Measurements from ENCODE around the genes REXO4 and DBH.

- PRO-cap = no peak
These were observed 19.7 kb downstream of the RALGDS start for GRCh38 chr9:133101297-133101687.

DNA sequence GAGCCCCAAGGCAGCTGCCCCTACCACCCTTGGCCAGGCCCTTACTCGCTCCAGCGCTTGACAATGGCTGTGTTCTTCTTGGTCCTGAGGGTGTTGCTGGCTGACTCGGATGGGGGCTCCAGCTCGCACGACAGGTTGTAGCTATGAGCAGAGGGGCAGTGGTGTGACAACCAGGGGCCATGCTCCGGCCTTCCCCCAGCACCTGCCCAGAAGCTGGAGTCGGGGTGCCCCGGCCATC, 18.7 kb downstream of the RALGDS start:
- PRO-cap = no peak

GRCh38 chr9:133117204-133118506, 3.4 kb downstream of the RALGDS start:
- PRO-cap = no peak

- PRO-cap = no peak
These were observed 6.5 kb upstream of the RALGDS start for GRCh38 chr9:133127133-133128304.

DNA sequence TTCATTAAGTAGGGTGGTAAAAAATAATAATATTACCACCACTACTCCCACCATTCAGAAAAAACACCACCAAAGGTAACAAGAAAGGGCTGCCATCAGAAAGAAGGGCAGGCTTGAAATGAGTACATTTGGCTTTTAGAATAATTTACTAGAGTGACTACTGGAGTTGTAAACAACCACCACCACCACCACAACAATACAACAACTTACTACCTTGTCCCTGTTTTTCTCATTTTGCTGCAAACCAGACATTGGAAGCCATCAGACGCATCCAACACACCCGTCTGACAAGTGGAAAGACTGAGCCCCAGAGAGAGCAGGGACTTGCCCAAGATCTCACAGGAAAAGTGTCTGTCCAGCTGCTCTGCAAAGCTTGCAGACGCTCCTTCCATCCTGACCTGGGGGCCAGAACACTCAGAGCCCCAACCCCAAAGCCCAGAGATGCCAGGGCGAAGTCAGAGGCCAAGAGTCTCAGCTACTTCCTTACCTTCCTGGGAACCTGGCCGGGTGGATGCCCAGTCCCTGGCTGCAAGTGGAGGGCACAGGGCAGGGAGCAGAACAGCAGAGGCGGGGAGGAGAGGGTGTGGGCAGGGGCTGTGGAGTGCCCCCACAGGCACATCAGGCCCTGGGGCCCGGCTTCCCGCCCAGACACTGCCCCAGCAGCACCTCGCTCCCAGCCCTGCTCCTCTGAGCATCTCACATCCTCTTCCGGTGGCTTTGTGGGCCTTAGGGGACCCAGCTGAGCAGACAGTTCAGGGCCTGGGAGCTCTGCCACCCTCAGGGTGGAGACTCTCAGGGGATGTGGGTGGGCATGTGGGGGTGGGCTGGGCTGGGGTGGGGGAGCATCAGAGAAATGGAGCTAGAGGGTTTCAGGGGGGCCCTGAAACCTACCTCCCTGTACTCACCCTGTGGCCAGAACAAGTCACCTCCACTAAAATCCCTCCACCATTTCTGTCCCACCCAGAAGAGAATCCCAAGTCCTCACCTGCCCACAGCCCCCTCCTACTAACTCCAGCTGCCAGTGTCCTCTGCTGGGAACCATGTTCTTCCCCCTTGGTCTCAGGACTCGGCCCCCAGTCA, 9.8 kb upstream of the RALGDS start:
- PRO-cap = unidirectional peak, minus-strand start at position 650 of the sequence; unidirectional peak, minus-strand start at position 695 of the sequence

GRCh38 chr9:133134569-133135185, 13.6 kb upstream of the RALGDS start:
- PRO-cap = no peak

DNA sequence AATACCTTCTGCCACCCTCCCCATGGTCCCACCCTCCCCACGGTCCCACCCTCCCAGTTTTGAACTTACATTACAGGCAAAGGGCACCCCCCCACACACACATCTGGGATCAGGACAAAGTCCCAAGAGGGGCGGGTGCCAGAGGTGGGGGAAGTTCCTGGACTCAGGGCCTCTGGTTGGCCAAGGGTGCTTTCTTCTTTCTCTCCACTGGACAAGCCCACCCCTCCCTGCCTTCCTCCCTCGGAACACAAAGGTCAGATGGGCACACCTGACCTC, 19.1 kb upstream of the RALGDS start:
- PRO-cap = no peak

DNA sequence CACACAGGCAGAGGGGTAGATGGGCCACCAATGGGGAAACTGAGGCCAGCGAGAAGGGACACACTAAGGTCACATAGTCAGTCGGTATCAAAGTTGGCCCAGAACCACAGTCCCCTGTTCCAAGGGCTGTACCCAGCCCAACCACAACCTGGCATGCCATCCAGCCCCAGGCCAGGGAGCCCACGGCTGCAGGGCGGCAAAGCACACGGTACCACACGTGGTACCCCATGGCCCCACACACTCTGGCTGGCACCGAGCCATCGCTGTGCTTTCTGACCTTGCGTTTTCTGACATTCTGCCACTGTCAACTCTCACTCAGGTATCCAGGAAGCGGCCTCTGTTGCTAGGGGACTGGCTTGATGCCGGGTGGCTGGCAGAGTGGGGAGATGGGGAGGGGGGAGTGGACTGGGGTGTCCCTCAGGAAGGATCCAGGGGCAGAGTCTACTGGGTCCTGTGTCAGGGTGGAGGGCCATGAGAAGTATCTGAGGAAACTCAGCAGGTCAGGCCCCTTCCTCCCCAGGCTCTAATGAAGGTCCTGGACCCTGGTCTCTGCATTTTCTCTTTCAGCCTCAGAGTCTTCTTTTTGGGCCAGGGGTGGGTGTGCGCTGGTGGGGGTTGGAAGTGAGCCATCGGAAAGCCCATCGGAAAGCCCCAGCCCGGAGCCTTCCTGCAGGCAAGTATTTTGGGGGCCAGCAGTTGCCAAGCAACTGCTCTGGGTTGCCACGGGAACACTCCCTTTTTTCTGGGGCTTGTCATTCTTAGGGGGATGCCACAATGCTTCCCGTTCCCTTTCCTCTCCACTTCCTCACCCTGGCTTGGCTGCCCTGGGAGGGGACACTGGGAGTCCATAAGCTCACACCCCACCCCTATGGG, 21.0 kb upstream of the RALGDS start:
- PRO-cap = no peak

DNA sequence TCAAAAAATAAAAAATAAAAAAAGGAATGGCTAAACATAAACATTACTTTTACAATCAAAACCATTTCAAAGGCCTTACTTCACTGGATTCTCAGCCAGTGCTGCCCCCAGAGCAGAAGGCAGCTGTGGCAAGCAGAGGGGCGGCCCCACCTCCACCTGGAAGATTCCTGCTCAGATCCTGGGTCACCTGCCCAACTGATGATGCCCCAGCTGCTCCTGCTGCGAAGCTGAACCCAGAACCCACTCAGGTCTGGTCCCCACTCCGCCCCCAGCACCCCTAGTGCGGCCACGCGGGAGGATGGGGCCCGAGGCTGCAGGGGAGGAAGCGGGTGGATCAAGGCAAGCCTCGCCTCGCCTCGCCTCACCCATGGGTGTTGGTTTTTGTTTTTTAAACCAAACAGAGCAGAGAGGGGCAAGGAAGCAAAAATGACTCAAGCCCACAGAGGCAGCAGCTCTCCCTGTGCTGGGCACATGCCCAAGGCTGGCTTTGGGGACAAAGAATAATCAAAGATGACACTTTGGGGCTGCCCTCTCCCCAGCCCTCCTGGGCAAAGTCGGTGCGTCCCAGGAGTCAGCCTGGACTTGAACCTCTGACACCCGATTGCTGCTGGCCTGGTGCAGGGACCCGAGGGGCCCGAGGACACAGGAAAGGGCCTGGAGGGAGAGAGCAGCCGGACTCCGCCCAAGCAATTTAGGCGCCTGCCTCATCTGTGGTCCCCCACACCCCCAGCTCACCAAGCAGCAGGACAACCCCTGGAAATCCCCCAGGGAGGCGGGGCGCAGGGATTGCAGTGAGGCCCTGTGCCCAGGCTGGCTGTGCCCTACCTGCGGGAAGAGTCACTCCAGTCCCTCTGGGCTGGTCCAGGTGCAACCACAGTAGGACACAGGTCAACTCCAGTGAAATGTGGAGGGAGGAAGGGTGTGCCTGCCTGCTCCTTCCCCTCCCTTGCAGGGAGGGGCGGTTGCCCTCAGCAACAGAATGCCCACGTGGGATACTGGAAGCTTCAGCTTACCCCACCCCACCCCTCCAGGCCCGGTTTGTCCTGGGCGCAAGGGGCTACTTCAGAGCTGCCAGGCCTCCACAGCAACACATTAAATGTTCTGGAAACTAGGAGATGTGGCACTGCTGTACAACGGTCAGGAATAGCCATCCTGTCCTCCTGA, 43.0 kb upstream of the OBP2B start:
- PRO-cap = no peak

- PRO-cap = no peak
These were observed 47.9 kb upstream of the OBP2B start for GRCh38 chr9:133256590-133257617.

DNA sequence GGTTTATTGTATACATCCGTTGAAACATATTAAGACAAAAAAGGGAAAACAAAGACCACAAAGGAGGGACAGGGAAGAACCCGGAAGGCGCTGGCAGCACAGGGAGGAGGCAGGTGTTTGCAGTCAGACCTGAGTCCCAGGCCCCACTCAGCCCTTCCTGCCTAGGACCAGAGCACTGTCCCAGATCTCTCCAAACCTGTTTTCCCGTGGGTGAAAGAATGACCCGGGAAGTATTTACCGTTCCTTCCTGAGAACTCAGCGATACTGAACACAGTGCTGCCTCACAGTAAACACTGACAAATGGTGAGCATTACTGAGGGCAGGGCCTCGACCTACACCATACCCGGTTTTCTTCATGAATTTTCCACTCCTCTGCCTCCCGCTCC, 62.2 kb downstream of the SURF6 start:
- PRO-cap = no peak

DNA sequence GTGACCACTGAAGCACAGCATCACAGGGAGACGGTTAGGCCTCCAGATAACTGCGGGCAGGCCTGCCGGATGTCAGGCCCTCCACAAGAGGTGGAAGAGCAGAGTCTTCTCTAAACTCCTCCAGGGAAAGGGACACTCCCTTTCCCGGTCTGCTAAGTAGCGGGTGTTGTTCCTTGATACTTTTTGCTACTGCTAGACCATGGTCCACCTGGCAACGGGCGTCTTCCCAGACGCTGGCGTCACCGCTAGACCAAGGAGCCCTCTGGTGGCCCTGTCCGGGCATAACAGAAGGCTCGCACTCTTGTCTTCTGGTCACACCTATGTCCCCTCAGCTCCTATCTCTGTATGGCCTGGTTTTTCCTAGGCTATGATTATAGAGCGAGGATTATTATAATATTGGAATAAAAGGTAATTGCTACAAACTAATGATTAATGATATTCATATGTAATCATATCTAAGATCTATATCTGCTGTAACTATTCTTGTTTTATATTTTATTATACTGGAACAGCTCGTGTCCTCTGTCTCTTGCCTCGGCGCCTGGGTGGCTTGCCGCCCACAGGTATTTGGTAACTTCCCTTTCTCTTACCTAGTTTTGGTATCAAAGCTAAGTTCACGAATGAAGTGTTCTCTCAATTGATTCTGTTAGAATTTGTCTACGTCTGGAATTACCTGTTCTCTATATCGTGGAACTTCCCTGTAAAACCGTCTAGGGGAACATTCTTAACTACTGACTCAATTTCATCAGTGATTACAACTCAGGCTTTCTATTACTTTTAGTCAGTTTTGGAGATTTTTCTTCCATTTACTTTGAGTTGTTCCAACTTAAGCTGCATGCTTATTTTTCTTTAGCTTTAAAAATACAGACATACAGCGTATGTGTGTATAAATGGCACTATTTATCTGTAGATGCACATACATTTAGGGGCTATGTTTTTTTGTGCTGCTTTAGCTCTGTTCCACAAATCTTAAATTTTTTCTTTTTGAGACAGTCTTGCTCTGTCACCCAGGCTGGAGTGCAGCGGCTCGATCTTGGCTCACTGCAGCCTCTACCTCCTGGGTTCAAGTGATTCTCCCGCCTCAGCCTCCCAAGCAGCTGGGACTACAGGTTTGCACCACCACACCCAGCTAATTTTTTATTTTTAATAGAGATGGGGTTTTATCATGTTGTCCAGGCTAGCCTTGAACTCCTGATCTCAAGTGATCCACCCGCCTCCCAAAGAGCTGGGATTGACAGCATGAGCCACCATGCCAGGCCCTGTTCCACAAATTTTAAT, 6.3 kb downstream of the SURF6 start:
- PRO-cap = no peak

DNA sequence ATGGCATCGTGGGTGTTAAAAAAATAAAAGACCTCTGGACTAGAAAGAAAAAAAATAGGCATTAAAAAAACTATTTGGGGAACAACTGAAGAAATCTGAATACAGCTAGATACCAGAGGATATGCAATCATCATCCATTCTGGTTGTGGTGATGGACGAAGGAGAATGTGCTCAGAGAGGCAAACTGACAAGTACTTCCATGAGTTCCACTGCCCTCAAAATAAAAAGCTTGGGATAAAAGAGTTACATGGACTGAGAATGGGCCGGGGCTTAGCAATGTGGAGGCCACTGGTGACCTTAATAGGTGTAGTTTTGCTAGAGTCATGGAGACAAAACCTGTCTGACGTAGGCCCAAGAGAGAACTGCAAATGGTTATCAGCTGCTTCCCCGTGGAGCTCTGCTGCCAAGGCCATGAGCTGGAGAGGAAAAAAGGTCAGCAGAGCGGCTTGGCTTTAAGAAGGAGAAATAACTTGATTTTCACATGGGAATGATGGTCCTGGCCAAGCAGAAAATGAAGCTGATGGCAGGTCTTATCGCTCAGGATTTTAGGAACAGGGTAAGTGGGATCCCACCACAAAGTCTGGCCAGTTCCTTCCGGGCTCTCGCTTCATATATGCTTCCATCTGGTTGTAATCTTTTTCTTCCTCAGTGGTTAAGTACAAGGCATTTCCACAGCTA, 3.6 kb upstream of the SURF6 start:
- PRO-cap = no peak

GRCh38 chr9:133351728-133353081, 4.1 kb downstream of the SURF1 start:
- PRO-cap = no peak

DNA sequence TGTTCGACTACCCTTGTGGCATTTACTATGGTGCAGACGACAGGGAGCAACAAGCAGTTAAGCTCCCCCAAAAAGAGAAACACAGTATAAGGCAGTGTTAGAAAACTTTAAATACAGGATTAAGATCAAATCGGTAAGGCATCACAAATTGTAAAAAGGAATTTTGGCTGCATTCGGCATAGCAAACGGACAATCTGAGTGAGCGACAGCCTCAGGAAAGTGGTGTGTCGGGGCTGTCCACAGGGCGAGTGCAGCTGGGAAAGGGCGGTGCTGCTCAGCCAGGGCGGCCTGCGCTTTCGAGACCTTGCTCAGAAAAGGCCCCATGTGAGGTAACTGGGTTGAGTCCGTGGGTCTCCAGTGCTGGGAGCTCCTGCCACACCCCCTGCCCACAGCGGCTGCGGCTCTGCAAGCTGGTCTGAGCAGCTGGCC, 5.9 kb downstream of the SURF2 start:
- PRO-cap = no peak

GRCh38 chr9:133369857-133370303, 6.0 kb downstream of the SURF4 start:
- PRO-cap = no peak

GRCh38 chr9:133417303-133418632, at the start of gene REXO4:
Gene REXO4, minus strand, starts transcription at chr9:133418010.
- PRO-cap = bidirectional peak, plus-strand start at chr9:133418148, minus-strand start at chr9:133418042

GRCh38 chr9:133584372-133585290, 24.6 kb downstream of the FAM163B start:
- PRO-cap = bidirectional peak, plus-strand start at chr9:133585012, minus-strand start at chr9:133584880; bidirectional peak, plus-strand start at chr9:133585484, minus-strand start at chr9:133585080

DNA sequence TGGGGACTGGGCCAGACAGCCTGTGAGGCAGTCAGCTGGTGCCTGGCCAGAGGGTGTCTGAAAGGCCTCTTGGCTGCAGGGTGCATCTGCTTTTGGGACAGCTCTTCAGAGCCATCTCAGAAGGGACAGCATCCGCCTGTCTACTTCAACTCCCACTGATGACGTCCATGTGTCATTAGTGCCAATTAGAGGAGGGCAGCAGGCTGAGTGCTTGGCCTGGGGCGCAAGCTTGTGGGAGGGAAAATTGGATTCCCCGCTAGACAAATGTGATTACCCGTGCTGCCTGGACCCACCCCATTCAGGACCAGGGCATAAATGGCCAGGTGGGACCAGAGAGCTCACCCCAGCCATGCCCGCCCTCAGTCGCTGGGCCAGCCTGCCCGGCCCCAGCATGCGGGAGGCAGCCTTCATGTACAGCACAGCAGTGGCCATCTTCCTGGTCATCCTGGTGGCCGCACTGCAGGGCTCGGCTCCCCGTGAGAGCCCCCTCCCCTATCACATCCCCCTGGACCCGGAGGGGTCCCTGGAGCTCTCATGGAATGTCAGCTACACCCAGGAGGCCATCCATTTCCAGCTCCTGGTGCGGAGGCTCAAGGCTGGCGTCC, at the start of gene DBH:
DBH (plus strand) TSS at position 341 of the 605 bp plus-strand sequence.
- PRO-cap = no peak

DNA sequence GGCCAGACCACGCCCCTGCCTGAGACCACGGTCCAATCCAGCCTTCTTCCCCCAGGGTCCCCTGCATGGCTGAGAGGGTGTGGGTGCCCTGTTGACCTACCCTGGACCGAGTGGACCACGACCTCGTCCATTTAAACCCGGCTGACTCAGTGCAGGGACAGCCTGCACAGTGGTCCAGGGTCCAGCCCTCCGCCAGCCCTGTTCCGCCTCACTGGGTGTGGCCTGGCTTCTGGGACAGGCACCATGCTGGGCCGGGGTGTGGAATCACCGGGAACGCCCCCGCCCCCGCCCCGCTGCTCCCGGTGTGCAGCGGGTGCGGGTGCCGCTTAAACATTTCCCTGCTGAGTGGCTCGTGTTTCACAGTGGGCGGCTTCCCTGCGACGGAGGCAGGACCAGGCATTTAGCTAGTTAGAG, 22.4 kb downstream of the DBH start:
- PRO-cap = no peak

All from NALM6 (cell line).